SJSA1 (cell line): ENCODE measurements around a stretch of chr20.

- RAMPAGE, long total RNA = no peak
Measured at GRCh38 chr20:60057265-60057833, 99.1 kb downstream of the CDH26 start.

GRCh38 chr20:60201953-60202455 is 243.8 kb downstream of the CDH26 start:
- RAMPAGE, long total RNA = no peak

GRCh38 chr20:60792353-60792782 is 459.7 kb upstream of the CDH4 start:
- RAMPAGE, long total RNA = no peak

DNA sequence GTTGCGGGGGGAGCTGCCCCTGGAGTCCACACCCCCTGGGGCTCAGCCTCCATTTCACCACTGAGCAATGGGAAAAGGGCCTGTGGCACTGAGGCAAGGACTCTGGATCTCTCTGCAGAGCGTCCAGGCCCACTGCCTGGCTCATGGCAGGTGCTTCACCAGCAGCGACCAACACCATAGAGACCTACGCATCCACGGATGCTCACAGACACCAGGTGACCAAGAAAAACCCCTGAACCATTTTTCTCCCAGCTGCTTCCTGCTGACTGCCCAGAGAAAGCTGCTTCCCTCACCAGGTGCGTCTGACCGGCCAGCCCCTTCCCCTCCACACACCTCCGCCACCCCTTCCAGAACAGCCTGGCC is 54.0 kb downstream of the TAF4 start:
- RAMPAGE, long total RNA = no peak

- RAMPAGE, long total RNA = no peak
Measured at GRCh38 chr20:62030695-62031753, 34.7 kb downstream of the TAF4 start.

GRCh38 chr20:62067822-62068387 is 2.2 kb upstream of the TAF4 start:
- RAMPAGE, long total RNA = no peak

- RAMPAGE, long total RNA = no peak
Measured at GRCh38 chr20:62069459-62070335, 4.0 kb upstream of the TAF4 start.

- RAMPAGE, long total RNA = no peak
Measured at GRCh38 chr20:62097003-62097353, 25.3 kb upstream of the LSM14B start.

- RAMPAGE, long total RNA = no peak
Measured at GRCh38 chr20:62135542-62136388, 7.4 kb downstream of the PSMA7 start.

GRCh38 chr20:62241677-62242114 is 3.4 kb downstream of the OSBPL2 start:
- RAMPAGE, long total RNA = no peak

GRCh38 chr20:62244229-62245063 is 6.1 kb downstream of the OSBPL2 start:
- RAMPAGE, long total RNA = no peak

DNA sequence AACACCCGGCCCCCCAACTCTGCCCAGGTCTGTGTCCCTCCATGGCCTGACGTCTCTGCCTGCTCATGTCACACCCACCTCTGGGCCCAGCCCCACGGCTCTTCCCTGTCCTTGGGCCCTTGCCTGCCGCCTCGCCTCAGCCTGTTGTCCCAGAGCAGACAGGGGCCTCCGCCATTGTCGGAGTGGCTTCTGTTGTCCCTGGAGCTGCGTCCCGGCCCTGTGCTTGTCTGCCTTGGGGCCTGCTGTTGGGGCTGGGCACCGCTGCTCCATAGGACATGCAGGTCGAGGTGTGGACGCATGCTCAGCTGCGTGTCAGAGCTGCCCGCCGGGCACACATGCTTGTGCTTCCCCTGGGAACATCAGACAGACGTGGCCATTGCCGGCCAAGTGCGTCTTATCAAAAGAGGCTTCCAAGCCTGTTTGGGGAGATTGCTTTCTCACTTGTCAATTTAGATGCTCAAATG is 16.1 kb upstream of the ADRM1 start:
- RAMPAGE, long total RNA = no peak

DNA sequence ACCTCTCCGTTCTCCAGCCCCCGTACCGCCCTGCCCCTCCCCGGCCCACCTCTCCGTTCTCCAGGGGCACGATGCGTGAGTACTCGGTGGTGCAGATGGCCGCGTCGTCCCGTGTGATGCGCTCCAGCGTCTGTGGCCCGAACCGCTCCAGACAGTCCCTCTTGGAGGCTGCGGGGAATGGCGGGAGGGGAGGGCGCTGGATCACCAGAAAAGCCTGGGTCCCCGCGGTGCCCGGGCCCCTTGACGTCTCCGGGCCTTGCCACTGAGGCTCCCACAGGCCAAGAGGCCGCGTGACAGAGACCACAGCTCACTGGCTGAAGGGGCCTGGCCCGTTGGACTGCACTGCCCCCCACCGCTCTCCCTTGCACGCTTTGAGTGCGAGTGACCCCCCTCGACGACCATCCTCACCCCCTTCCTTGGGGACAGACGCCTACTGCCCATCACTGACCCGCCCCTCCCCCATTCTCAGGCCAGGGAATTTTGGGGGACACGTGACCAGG is 14.9 kb downstream of the LAMA5 start:
- RAMPAGE, long total RNA = no peak

- RAMPAGE, long total RNA = no peak
Measured at GRCh38 chr20:62357044-62357619, 10.0 kb downstream of the LAMA5 start.

DNA sequence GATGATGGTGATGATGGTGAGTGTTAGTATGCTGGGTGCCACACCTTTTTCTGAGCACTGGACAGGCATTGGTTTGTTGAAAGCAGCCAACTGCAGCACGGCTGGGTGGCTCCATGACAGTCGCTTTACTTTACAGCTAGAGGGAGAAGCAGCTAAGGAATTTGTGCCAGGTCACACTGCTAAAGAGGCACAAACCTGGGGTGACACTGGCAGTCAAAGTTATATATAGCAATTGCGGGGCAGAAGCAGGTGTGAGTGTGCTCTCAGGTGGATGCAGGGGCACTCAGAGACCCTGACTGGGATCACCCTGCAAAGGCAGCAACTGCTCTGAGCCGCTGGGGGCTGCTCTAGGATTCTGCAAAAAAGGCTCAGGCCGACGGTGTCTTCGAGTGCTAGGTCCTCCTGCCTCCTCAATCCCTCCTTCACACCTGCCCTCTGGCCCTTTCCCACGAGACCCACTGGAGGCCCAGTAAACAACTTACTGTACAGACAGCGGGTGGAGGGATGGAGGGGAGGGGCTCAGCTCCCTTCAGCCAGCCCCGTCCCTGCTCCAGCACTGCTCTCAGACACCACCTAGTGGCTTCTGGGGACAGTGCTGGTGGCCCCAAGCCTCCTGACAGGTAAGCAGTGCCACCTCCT is 4.5 kb upstream of the RPS21 start:
- RAMPAGE, long total RNA = no peak

GRCh38 chr20:62412426-62413141 is 5.5 kb upstream of the CABLES2 start:
- RAMPAGE, long total RNA = no peak

DNA sequence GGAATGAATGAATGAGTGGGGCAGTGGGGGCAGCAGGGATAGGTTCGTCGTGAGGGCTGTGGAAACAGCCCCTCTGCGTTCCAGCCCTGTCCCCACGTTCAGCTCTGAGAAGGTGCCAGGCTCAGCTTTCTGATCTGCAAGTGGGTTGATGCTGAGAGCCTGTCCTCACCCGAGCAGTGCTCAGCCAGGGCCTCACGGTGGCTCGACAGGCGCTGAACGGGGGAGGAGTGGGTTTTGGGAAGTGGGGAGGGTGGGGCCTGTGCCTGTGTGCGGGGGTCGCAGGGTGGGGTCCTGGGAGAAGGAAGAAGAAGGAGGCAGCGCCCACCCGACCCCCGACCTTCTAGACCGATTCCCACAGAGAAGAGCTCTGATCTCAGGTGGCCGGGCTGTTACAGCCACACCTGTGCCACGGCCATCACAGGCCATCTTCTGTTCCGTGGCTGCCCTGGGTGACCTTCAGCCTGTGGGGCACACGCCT is 41.3 kb upstream of the GATA5 start:
- RAMPAGE, long total RNA = no peak

GRCh38 chr20:62539606-62540083 is 63.9 kb upstream of the GATA5 start:
- RAMPAGE, long total RNA = no peak

DNA sequence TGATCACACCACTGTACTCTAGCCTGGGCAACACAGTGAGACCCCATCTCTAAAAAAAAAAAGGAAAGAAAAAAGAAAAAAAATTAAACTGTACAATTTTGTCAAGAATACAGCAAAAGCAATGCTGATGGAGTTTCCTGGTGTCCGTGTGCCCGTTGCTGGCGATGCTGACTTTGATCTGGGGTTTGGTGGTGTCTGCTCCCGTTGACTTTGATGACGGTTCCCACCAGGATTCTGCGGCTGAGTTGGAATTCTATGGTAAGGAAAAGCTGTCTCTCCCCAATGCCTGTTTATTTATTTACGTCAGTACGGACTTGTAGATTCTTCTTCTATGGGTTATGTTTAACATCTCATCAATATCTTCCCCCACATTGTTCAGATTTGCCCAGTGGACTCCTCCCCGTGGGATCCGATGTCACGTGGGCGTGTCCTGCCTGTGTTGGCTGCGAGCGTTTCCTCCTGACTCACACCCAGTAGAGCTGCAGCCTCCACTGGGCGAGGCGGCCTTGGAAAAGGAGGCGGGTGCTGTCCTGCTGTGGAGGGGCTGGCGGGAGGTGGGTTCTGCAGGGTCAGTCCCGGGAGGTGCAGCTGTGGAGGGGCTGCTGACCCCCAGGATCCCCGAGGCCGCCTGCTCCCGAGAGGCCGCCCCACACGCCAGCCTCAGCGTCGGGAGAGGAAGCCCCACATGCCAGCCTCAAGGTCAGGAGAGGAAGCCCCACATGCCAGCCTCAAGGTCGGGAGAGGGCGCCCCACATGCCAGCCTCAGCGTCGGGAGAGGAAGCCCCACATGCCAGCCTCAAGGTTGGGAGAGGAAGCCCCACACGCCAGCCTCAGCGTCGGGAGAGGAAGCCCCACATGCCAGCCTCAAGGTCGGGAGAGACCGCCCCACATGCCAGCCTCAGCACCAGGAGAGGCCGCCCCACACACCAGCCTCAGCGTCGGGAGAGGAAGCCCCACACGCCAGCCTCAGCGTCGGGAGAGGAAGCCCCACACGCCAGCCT is 46.7 kb upstream of the SLCO4A1 start:
- RAMPAGE, long total RNA = no peak

DNA sequence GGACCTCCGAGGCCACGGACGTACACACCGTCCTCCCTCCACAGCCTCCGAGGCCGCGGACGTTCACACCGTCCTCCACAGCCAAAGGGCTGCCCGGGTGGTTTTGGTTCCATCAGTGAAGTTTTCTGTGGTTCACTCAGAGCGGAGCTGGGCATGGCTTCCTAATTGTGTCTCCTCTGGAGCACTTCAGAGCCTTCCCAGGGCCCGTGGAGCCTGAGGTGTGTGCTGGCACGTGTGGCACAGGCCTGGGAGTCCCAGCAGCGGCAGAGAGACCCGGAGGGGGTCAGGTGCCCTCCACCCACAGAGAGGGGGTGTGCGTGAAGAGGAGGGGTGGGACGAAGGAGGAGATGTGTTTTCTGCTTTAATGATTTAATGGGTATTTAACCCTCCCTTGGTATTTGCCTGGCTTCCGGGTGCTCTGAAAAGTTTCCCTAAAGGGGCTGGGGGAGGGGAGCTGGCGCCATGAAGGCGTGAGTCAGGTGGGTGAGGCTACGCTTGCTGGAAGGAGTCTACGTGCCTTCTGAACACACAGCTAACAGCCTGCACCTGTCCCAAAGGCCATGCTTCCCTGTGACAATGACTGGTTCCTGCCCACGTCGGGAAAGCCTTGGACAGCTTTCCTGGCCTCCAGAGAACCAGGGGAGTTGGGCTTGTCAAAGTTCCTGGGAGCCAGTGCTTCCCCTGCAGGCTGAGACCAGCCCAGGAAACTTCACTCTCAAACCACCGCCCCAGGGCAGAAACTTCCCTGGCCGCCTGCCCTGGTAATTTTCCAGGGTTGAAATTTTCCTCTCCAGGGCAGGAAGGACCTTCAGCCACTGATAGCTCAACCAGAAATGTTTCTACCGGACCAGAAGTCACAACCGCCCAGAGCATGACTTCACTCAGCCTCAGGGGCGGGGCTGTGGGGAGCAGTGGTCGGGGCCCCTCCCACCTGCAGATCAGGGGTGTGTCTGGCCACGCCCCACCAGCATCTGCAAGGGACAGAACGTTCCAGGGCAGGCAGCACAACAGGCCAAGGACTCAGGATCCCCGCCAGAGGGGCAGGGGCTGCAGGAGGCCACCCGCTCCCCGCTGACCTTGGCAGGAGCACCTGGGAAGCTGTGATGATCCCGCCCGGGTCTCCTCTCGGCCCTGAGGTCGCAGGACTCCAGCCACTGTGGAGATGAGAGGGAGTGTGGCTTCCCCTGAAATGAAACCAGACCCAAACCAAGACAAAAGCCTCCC is 18.7 kb upstream of the SLCO4A1 start:
- RAMPAGE, long total RNA = no peak